ENCODE measurements around the genes SPATA45, RPS6KC1 and SLC30A10.

DNA sequence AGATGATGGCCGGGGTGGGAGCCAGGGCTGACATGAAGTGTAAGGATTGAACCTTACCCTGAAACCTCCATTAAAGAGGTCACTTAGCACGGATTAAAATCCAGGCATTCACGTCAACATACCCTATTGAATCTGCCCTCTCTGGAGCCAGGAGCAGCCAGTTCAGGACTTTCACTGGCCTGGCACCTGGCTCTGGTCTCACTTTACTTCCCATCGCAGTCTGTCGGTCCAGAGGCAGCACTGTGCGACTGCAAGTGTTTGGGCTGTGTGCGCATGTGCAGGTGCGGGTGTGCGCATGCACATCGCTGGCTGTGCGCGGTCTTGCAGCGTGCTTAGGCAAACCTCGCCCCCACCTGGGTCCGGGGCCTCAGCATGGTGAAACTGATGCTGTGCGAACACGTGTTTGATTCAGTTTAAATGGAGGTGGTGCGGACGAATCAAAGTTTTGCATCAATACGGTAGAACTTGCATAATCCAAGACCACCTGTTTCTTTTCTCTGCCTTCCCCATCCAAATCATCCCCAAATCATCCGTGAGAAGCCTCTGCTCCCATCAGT is 22.3 kb downstream of the GARIN4 start:
- PRO-cap, result no peak
- RAMPAGE, long total RNA, result no peak

DNA sequence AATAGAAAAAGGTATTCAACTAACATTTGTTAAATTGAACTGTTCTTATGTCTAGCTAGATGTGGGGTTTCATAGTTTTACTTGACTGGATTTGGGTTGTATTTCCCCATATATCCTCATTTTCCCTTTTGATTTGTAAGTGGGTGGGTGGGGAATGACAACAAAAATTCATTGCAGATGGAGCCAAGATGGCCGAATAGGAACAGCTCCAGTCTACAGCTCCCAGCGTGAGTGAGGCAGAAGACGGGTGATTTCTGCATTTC is 33.5 kb downstream of the GARIN4 start:
- PRO-cap, result no peak
- RAMPAGE, long total RNA, result no peak

GRCh38 chr1:212847405-212847834 is at the start of gene SPATA45:
SPATA45 (minus strand) TSS chr1:212847649.
- PRO-cap, result no peak
- RAMPAGE, long total RNA, result no peak

- PRO-cap, result bidirectional peak, plus-strand start at chr1:213051252, minus-strand start at chr1:213051137
- RAMPAGE, long total RNA, result start-site peak on the plus strand at chr1:213051252-213051321, 807 reads
These were observed at the start of gene RPS6KC1 for GRCh38 chr1:213050861-213052167. RPS6KC1 (plus strand) TSS chr1:213051241.

DNA sequence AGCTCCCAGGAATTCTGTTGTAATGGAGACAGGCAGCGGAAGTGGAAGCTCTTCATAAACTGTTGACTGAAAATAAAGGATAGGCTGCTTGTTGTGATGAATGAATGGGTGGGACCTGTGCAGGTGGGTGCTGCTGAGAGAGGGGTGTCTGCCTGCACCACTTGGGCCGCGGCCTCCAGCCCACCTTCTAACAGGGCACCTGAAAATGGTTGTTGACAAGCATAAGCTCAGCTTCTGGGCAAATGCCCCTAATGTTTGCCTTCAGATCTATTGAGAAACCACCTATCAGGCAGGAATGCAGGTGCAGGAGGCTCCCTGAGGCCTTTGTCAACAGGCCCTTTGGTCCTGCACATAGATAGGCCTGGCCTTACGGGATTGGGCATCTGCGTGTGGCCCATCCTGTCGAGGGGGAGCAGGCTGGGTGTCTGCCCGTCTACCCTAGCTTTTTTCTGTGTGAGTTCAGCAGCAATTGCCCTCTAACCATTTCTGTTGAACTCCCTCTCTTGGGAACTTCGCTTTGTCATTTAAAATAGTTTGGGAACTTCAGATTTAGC is 321.1 kb downstream of the RPS6KC1 start:
- PRO-cap, result no peak
- RAMPAGE, long total RNA, result no peak

DNA sequence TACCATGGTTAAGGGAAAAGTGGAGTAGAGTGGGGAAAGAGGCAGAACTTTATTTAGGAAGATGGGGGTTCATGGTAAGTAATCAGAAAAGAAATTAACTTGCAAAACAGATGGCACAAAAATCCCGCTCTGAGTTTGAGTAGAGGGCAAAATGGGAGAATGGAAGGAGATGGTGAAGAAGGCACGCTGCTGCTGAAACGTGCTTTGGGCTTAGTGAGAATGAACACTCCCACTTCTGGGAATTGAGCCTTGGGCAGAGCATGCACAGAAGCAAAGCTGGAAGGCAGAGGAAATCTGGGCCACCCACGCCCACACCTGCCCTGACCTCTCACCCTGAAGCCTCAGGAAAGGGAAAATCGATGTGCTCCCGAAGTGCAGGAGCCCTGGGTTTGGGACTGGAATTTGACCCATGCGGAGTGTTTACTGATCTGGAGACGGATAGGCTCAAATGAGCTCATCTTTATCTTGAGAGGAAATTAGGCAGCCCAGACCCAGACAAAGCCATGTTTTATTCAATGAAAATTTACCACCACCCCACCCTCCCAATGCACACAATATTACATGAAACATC is 62.7 kb downstream of the PROX1 start:
- PRO-cap, result no peak
- RAMPAGE, long total RNA, result no peak

DNA sequence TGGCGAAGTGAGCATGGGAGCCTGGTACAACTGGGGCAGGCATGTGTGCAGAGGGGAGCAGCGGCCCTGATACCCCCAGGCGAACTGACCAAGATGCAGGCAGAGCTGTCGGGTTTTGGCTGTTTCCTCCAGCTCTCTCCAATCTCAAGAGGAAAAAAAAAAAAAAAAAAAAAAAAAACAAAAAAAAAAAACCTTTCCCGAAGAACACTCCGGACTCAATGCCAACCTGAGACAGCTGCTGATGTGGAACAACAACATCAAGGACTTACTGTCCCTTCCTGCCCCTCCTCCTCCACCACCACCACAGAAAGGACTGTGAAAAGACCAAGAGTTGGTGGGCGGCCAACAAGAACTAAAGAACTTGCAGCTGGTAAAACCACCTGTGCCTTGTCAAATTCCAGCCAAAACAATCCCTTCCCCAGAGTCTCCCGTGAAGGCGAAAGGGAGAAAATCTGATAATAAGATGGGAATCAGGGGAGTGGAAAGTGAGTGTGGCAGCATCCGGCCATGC is 88.8 kb downstream of the PROX1 start:
- PRO-cap, result no peak
- RAMPAGE, long total RNA, result no peak

GRCh38 chr1:214386683-214387170 is 105.8 kb downstream of the SMYD2 start:
- PRO-cap, result no peak
- RAMPAGE, long total RNA, result no peak

DNA sequence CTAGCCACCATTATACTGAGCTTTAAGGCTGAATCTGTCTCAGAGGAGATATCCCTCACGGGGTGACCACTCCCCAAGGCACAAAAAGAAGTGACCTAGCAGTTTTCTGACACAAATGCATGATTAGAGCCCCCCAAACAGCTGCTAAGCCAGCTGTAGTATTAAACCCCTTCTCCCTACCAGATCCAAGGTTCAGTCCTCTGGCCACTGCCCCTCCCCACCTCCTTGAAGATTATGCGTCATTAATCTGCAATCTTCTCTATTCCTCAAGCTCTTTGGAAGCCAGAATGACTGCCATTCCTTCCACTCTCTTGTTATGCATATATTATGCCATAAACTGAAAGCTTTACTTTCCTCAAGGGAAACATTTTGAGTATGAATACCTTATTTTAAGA is 74.7 kb downstream of the KCNK2 start:
- PRO-cap, result no peak
- RAMPAGE, long total RNA, result no peak

DNA sequence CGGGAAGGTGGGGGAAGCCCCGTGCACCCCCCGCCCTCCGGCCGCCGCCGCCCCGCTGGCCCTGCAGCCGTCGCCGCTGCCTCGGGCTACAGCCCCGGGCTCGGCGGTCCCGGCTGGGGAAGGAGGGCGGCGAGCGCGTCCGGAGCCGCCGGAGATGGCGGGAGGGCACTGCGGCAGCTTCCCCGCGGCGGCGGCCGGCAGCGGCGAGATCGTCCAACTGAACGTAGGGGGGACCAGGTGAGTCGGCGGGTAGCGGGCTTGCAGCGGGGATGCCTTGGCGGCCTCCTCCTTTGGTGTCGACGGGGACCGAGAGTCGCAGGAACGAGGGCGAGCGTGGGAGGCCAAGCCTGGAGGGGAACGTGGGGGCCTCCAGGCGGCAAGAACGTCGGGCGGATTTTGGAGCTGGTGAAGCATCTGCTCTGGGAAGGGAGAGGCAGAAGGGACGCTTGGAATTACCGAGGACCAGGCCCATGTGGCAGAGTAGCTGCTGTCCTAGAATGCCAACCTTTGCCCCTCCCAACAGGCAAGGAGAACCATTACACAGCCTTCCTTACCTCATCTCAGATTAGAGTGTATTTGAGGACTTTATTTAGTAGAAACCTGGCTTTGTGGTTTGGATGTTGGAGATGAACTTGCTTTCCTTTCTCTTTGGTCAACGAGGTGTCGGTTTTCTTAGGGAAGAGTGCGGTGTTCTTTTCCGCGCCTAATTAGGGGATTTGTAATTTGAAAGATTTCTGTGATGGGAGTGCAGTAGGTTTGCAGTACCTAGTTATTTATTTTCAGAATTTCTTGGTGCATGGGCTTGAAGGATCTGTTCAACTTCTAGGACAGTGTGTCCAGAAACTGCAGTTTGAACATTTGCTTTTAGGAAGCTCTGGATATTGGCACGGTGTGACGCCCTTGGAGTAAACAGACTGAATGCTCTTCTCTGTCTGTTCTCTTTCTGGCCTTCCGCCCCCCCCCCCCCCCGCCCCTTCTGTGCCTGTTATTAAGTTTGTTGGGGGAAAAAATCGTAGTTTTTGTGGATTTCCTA is 744 bp downstream of the KCTD3 start:
- PRO-cap, result bidirectional peak, plus-strand start at position 412 of the sequence, minus-strand start at position 398 of the sequence; unidirectional peak, minus-strand start at position 916 of the sequence
- RAMPAGE, long total RNA, result start-site peak on the plus strand centred at position 130 of the sequence, 56 bp wide, 55 reads

GRCh38 chr1:215618658-215619421 is 51.7 kb downstream of the KCTD3 start:
- PRO-cap, result no peak
- RAMPAGE, long total RNA, result no peak

DNA sequence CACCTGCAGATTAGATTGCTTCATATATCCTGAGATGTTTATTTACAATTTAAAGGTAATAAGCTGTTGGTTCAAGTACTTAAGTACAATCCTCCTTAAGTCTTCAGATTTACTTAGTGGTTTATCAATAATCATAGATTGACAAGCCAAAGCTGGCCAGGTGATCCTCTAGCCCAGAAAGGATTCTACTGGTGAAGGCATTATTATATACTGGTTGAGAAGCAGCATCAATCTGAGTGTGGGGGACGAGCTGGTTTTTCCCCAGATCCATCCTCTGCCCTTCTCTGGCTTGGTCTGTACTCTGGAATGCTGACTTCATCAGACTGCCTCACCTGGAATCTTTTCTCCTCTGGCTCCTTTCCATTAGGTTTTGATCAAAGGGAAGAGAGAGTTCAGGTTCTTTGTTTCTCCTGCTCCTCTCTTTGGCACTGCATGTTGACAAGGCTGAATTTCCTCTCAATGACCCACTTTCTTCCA is 93.9 kb downstream of the KCTD3 start:
- PRO-cap, result no peak
- RAMPAGE, long total RNA, result no peak

DNA sequence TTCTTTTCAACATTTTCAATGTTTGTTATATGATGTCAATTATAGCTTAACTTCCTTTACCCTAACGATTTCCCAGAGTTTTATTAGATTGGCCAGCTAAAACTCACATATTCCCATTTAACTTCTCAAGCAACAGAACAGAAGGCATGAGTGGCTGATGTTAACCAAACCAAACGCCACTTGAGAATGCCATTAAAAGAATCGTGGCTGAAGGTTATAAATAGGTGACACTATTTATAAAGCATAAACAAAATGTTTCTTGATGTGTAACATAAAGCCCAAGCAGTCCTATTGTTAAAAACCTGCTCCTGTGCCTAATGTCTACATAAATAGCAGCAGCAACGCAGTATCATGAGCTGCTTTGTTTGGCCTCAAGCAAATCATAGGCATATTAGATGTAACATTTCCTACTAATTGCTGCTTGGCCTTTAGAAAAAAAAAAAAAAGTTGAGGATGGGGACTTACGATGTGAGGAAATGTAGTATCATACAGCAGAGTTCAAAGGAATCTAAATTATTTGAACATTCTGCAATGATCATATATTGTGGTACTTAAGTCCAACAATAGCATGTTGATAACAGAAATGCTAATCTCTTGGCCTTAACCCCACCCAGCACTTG is 106.0 kb downstream of the ESRRG start:
- PRO-cap, result no peak
- RAMPAGE, long total RNA, result no peak

GRCh38 chr1:216627227-216627891 is 95.9 kb downstream of the ESRRG start:
- PRO-cap, result no peak
- RAMPAGE, long total RNA, result no peak

GRCh38 chr1:217090217-217090758 is 367.1 kb upstream of the ESRRG start:
- PRO-cap, result no peak
- RAMPAGE, long total RNA, result no peak

DNA sequence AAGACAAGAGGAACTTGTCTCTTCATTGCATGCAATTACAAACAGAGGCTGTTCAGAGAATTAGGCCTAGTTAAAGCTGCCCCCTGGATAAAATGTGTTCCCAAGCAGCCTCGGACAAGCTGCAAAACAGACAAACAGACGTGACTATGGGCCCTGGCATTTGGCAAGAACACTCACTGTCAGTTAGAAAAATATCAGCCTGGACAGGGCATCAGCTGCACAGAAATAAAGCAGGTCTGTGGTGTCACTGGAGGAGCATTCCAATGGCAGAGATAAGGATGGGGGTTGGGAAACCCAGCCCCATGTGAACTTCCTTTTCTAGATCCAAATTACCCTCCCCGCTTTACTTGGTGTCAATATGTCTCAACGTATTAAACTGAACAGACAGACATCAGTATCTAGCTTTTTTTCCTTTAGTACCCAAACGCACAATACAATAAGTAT is 177.1 kb downstream of the GPATCH2 start:
- PRO-cap, result no peak
- RAMPAGE, long total RNA, result no peak

DNA sequence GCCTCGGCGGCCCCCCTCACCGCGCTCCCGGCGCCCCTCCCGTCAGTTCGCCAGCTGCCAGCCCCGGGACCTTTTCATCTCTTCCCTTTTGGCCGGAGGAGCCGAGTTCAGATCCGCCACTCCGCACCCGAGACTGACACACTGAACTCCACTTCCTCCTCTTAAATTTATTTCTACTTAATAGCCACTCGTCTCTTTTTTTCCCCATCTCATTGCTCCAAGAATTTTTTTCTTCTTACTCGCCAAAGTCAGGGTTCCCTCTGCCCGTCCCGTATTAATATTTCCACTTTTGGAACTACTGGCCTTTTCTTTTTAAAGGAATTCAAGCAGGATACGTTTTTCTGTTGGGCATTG is 1.0 kb downstream of the TGFB2 start:
- PRO-cap, result bidirectional peak, plus-strand start at position 110 of the sequence, minus-strand start at position 143 of the sequence
- RAMPAGE, long total RNA, result no peak

DNA sequence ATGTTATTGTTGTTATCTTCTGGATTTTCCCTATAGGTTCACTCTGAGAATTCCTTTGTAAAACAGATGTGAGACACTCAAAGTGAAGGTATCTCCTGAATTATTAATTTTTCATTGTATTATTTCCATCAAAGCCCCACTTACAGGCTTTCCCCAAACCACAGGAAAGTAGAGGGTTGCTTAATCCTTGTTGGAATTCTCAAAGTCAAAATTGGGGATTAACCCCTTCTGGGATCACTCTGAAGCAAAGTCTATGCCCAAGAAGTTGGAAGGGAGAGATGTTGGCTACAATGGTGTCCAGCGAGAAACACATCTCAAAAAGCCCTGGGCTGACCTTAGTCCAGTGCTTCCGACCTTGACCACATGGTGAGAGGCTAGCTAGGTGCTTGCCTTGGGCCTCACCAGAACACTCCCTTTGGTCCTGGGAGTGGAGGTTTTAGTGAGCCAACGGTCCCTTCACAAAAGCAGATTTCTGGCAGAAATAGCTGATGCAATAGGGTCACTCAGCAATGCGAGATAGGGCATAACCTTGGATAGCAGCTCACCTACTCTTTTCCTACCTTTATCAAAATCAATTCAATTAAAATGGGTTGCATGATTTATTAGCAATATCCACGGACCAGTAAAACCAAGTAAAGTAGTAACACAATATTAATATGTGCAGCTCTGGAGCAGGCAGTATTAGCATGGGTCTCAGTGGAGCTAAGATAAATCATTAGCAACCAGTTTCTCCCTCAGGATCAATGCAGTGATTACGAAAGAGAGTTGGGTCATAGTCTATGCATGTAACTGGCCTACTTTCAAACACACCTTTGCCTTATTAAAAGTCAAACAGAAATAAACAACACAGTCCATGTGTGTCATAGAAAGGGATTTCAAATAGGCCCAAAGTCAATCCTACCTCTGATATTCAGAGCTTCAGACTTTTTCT is 2.0 kb downstream of the SLC30A10 start:
- PRO-cap, result no peak
- RAMPAGE, long total RNA, result no peak

GRCh38 chr1:219928383-219929233 is at the start of gene SLC30A10:
SLC30A10 (minus strand) TSS chr1:219928557.
- PRO-cap, result no peak
- RAMPAGE, long total RNA, result no peak

- PRO-cap, result no peak
- RAMPAGE, long total RNA, result no peak
These were observed 51.8 kb upstream of the SLC30A10 start for GRCh38 chr1:219979898-219980777.

Data from vagina (tissue), 1 donor.